ENCODE data around the gene UBAC1.

DNA sequence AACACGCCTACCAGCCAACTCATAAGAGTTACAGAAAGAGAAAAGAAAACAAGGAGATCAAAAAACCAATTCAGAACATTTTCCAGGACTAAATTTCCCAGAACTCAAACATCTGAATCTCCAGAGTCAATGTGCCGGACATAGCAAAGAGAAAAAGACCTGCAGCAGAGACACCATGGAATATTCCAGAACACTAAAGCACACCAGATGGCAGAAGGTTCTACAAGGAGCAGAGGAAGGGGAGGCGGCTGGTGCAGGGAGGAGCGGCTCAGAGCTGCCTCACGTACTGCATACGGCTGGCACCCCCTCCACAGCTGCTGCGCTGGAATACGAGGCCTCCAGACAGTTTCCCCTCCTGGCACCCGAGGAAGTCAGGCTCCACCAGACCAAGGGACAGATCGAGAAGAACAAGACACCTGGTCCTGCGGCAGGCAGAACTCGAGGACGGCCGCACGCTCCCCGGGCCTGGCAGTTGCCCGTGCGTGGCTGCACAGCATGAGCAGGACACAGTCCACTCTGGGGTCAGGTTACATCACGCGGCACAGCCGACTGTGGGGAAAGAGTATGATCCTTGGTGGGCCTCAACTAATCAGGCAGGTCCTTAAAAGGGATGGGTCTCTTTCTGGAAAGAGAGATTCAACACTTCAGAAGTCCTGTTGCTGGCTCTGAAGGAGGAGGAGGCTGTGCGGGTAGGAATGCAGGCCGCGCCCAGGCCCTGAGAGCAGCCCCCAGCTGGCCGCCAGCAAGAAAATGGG lies 11.7 kb downstream of the UBAC1 start:
- PRO-cap, result no peak

DNA sequence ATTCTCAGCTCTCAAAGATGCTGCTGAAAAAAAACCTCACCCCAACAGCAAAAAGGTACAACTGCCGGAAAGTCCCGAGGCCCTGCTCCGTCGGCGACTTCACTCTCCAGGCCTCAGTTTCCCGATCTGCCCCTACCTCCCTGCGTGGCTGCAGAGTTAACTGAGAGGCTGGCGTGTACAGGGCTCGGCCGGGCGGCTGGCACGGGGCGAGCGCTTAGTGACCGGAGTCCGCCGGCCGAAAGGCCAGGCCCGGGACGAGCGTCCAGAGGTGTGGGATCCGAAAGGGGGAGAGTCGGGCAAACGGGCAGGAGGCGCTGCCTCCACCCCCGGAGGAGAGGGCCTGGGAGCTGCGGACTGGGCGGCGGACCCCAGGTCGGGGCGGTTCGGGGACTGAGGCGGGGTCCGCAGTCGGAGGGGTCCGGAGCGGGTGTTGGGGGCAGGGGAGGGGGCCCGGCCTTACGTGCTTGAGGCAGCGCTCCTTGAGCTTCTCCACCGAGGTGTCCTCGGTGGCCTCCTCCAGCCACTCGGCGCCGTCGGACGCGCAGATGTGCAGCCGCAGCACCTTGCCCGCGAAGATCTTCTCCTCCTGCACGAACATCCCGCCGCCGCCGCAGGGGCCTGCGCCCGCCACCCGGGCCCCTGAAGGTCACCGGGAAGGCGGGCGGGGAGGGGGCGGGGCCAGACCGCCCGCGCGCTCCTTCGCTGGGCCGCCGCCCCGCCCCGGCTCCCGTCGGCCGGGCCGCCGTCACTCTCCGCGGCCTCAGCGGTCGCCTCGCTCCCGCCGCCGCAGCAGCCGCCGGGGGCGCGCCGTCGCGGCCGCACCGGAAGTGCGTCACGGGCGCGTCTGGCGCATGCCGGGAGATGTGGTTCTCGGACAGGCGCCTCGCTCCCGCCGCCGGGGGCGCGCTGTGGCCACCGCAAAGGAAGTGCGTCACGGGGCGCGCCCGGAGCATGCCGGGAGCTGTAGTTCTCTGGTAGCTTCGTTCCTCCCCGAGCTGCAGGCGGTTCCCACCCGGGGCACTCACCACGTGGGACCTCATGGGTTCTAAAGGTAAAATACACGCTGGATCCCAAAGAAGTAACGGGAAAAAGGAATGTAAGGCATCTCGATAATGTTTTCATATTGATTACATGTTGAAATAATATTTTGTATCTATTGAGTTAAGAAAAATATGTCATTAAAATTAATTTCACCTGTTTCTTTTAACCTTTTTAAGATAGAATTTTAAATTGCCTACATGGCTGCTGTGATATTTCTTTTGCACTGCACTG lies at the start of gene UBAC1:
Gene UBAC1 (minus strand): TSS at position 809 of the 1,272 bp plus-strand sequence.
- PRO-cap, result unidirectional peak, minus-strand start at position 620 of the sequence; unidirectional peak, minus-strand start at position 798 of the sequence

DNA sequence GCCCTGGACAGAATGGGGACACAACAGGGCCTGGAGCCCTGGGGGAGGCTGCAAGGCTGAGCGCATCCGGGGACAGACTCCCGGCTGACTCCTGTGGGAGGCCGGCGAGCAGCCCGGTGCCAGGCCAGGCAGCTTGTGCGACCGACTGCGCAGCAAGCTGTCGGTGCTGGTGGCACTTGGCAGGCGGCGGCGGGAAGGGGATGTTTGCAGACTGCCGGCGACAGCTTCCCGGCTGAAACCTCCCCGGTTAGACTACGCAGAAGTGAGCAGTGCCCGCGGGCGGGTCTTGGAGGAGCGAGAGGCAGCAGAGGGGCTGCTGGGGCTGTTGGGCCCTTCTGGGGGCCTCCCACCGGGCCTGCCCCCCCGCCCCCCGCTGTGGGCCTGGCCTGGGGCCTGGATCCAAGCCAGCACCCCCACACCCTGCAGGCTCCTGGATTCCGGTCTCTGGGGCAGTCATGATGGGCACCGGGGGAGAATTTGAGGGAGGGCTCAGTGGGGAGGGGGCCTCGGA lies 28.8 kb upstream of the UBAC1 start:
- PRO-cap, result no peak

DNA sequence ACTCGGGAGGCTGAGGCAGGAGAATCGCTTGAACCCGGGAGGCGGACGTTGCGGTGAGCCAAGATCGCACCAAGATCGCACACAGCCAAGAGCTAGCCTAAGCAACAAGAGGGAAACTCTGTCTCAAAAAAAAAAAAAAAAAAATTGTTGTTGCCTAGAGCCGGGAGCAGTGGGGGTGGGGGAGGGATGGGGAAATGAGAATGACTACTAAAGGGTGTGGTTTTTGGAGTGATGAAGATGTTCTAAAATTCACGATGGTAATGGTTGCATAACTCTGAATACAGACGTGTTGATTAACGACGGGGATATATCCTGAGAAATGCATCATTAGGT lies 28.0 kb downstream of the NACC2 start:
- PRO-cap, result no peak

GRCh38 chr9:136086296-136087044 lies 8.6 kb downstream of the NACC2 start:
- PRO-cap, result unidirectional peak, minus-strand start at chr9:136086818

DNA sequence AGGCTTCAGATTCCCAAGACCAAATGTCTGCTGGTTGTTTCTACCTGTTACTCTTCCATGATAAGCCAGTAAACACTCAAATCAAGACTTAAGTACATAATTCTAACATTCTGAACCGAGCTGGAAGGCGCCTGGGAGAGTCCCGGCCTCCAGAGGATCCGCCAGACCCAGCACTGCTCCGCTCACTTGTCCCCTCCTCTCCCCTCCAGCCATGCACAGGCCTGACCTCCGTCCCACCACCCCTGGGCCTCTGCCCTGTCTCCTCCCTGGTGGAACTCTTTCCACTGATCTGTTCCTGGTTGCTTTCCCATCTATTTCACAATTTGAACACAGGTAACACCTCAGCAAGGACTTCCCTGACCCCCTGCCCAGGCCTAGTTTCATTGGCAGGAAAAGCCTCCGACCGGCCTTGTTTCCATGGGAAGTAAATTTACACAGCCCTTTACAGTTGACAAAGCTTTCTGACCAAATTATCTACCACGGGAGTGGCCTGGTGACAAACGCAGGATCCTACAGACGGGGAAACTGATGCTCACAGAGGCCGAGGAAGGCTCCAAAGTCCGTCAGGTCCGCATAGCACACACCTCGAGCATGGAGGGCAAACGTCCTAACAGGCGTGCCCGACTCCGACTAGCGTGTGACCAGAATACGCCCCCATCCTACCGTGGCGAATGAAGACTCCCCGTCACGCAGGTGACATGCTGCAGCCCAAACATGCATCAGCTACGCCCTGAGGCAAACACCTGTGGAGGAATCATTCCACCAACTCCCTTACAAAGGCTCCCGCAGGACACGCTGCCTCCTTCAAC lies 14.8 kb downstream of the QSOX2 start:
- PRO-cap, result no peak

GRCh38 chr9:136310487-136311221 lies 6.8 kb upstream of the CCDC187 start:
- PRO-cap, result no peak

DNA sequence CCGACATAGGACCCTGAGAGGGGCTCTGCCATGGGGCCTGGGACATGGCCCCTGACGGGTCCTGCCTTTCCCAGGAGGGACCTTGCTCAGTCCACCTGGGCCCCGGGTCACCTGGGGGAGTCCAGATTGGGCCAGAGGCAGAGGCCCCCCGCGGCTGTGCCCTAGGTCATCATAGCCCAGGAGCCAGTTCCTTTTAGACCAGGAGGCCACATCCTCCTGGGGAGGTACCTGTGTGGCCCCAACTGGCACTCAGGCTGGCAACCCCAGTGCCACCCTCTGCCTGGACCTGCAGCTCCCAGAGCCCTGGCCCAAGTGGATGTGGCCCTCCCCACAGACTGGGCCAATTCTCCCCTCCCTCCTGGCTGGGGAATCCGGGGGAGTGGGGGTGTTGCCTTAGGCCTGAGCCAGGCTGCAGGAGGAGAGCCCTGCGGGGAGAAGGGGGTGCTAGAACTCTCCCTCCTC lies 9.9 kb downstream of the DNLZ start:
- PRO-cap, result no peak

DNA sequence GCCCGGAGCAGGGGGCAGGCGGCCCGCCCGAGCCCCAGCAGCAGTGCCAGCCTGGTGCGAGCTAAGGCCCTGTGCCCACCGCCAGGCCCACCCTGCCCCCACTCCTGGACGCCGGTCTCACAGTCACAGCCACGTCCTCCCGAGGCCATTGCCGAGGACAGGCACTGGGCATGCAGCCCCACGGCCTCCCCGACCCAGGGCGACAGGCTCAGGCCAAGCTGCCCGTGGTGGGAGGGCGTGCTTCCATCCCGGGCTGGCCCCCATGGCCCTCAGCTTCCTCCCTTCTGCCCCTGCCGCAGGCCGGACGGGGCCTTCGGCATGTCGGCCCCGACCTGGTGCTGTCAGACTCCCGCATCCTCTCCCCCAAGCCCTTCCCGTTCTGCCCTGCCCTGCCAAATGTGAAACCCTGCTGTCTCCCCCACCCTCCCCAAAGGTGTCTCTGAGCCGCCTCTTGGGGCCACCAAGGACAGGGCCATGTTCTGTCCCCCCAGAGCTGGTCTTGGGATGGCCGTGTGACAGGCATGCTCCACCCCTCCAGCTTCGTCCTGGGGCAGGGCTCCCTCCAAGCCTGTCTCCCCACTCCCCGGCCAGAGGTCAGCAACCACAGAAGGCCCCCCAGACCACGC lies 5.3 kb downstream of the DNLZ start:
- PRO-cap, result no peak

DNA sequence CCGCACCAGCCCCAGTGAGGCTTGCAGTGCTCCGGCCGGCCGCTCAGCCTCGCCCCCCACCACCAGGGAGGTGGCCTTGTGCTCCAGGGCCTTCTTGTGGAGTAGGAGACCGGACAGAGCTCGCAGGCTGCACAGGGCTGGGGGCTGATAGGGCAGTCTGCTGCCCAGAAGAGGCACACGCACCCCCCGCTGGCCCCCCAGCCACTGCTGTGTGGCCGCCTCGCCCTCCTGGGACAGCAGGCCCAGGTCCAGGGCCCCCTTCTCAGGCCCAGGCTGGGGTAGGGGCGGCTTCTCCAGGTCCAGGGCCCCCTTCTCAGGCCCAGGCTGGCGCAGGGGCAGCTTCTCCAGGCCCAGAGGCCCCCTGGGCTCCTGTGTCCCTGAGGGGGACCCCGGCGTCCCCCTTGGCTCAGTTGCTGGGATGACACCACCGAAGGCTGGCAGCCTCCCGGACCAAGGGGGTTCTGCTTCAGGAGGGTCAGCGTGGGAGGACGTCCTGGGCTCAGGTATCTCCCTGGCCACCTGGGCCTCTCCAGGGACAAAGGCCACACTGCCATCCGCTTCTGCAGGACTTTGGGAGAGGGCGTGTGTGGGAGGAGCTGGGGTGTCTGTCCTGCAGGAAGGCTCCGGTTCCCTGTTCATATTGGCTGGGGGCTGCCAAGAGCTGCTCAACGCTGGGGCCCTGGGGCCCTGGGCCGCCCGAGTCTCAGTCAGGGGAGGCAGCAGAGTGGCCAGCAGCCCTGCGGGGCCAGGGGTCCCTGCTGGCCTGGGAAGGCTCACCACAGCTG lies 4.5 kb upstream of the CARD9 start:
- PRO-cap, result no peak

- PRO-cap, result no peak
These were observed 20.1 kb upstream of the INPP5E start for GRCh38 chr9:136459666-136460159.

DNA sequence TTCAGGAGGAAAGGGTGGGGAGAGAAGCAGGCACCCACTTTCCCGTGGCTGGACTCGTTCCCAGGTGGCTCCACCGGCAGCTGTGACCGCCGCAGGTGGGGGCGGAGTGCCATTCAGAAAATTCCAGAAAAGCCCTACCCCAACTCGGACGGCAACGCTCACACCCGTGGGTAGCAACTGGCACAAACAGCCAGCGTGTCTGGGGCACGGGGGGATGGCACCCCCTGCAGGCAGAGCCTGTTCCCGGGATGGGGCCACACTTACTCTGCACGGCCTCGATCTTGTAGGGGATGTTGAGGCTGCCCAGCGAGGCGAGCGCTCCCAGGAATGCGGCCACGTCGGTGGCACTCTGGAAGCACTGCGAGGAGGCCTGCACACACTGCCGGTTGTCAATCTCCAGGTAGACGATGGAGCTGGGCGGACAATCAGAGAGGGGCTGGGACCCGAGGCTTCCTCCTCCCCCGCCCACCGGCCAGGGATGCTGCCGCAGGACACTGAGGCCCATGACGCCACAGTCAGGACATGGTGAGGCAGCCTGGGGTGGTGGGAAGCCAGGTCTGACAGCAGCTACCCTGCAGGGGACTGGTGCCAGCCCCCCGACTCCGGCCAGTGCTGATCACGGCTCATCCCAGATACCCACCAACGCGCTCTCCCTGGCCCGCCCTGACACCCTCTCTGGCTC lies 20.2 kb upstream of the SEC16A start:
- PRO-cap, result no peak

DNA sequence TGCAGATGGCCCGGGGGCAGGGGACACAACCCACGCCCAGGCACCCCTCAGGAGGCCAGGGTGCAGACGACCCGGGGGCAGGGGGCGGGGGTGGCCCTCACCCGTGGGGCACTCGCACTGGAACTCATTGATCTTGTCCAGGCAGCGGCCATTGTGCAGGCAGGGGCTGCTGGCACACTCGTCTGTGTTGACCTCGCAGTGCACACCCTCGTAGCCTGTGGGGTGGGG lies 28.8 kb downstream of the NOTCH1 start:
- PRO-cap, result unidirectional peak, minus-strand start at position 126 of the sequence

GRCh38 chr9:136517741-136518516 lies 27.9 kb downstream of the NOTCH1 start:
- PRO-cap, result no peak

- PRO-cap, result no peak
These were observed 19.2 kb downstream of the NOTCH1 start for GRCh38 chr9:136526553-136527074.

- PRO-cap, result no peak
These were observed 15.4 kb downstream of the NOTCH1 start for GRCh38 chr9:136530293-136531065.

DNA sequence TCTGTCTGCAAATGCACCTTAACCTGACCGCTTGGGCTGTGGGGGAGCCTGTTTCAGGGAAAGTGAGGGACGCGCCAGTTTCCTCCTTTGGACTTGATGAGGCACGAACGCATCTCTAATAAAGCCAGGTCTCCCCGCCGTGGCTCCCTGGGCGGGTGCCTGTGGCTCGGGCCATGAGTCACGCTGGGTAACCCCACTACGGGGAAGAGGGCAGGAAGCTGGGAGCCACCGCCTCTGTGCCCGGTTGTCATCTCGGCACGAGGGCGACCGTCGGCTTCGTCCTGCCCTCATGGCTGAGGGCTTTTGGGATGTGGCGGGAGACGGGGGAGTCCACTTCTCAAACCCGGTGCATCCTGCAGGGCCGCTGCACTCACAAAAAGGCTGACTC lies 12.1 kb downstream of the NOTCH1 start:
- PRO-cap, result no peak

- PRO-cap, result no peak
These were observed 41.3 kb upstream of the NOTCH1 start for GRCh38 chr9:136586982-136587651.

GRCh38 chr9:136645307-136645721 lies 17.4 kb upstream of the EGFL7 start:
- PRO-cap, result no peak

DNA sequence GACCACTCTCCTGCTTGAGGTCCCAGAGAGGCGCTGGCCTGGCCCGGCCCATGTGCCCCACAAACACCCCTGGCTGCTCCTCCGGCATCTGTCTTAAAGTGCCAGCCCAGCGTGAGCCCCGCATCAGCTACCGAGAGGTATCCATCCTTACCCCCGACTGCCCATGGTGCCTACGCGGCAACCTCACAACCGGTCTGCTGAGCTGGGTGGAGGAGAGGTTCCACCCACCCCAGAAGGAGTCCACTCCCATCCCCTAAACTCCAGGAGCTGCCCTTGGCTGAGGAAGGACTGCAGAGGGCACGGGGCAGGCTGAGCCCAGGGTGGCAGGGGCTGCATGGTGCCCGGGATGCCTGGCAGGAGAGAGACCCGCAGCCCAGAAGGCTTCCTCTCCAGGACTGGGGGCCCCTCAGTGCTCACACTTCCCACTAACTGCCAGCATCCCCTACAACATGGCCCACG lies 15.7 kb upstream of the EGFL7 start:
- PRO-cap, result no peak

Data from right common carotid artery plus branches (tissue), 1 donor.